Thoracic aorta endothelial cell (primary cell): Measurements from ENCODE around the genes GIGYF2 and NGEF.

DNA sequence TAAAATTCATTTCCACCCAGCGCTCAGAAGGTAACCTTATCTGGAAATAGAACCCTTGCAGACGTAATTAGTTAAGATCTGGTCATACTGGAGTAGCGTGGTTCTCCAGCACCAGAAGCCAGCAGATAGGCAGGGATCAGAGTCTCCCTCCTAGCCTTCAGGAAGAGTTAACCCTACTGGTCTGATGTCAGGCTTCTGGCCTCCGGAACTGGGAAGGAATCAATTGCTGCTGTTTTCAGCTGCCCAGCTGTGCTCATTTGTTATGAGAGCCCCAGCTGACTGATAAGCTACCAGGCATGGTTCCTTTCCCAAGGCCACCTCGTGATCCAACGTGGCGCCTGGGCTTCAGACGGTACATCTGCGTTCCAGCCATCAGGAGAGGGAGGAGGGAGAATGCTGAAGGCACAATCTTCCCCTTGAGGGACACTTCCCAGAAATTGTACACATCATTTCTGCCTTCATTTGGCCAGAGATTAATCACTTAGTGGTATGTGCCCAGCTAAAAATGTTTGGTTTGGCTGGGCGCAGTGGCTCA, 10.8 kb upstream of the ARMC9 start:
- CAGE, long polyA plus RNA: no peak

DNA sequence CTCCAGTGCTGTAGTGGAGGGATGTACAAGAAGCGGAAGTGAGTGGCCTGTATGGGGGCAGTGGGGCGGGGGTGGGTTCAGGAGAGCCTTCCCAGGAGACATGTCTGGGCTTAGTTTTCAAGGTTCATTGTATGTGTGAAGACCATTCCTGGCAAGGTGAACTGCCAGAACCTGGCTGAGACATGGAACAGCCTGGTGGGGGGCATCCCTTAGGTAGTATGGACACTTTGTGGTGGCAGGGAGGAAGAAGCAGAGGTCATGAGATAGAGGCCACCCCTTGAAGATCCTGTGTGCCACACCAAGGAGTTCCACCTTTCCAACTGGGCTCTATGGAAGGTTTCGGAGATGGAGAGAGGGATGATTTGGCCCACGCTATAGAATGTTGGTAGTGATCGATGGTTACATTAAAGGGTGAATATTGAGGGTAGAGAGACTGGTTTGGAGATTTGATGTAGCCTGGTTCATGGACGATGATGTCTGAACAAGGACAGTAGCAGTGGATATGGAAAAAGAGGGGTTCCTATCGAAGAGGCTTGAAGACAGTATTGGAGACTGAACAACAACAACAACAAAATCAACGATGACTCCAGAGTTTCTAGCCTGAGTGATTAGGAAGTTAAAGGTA, 82.8 kb downstream of the ARMC9 start:
- CAGE, long polyA plus RNA: no peak

GRCh38 chr2:231464556-231464682, 135 bp upstream of the NCL start:
- CAGE, long polyA plus RNA: no peak

GRCh38 chr2:231781974-231782321, 866 bp upstream of the PDE6D start:
- CAGE, long polyA plus RNA: no peak

DNA sequence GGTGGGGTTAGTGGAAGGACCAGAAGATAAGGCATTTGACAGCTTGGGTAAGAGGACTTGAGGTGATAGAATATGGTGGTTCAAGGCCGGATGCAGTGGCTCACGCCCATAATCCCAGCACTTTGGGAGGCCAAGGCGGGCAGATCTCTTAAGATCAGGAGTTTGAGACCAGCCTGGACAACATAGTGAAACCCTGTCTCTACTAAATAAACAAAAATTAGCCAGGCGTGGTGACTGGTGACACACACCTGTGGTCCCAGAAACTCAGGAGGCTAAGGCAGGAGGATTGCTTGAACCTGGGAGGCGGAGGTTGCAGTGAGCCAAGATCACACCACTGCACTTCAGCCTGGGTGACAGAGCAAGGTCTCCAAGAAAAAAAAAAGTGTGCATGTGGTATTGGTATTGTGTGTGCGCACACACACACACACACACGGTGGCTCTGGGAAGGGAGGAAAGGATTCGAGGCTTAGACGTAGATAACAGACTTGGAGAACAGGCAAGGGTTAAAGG, 173.0 kb downstream of the DIS3L2 start:
- CAGE, long polyA plus RNA: no peak

DNA sequence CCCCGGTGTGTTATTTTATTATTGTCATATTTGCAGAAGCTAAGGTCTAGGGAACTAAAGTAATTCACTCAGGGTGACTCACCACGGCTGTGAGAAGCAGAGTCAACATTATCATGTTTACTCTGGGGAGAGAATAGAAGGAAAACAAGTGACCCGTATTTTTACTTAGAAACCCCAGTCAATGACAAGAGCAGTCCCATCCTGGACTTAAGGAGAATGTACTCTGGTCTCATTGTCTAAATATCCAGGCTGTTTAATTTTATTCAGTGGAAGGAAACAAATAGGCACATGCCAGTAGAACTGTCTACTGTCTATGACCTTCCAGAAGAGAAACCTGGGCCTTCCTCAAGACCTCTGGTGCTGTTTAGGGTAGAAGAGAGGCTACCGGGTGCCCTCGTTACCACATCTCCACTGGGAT, 77.4 kb upstream of the ALPP start:
- CAGE, long polyA plus RNA: no peak

DNA sequence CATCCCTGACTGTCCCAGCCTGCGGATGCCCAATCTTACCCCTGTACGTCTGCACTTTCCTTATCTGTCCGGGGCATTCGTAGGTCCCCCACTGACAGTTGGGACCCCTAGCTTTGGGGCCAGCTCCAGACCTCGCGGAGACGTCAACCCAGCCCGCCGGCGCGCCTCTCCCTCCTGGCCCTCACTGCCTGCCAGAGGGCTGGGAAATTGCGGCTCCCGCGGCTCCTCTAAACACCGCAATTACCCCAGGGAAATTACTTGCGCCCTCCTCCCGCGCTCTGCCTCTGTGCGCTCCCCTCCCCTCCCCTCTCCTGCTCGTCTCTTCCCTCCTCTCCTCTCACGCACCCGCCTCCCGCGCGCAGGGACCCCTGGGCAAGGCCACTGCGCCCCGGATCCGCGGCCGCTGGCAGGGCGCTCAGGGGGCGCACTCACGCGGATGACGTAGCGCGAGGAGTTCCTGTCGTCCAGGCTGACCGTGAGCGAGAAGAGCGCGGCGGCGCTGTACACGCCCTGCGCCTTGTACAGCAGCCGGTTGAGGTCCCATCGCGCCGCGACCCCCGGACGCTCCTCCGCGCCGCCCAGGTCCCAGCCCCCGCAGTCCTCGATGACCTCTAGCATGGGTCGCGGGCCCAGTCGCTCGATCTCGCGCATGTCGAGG, 2.1 kb downstream of the ECEL1 start:
- CAGE, long polyA plus RNA: no peak

- CAGE, long polyA plus RNA: no peak
Measured at GRCh38 chr2:232502060-232502511, 14.5 kb upstream of the ECEL1 start.

DNA sequence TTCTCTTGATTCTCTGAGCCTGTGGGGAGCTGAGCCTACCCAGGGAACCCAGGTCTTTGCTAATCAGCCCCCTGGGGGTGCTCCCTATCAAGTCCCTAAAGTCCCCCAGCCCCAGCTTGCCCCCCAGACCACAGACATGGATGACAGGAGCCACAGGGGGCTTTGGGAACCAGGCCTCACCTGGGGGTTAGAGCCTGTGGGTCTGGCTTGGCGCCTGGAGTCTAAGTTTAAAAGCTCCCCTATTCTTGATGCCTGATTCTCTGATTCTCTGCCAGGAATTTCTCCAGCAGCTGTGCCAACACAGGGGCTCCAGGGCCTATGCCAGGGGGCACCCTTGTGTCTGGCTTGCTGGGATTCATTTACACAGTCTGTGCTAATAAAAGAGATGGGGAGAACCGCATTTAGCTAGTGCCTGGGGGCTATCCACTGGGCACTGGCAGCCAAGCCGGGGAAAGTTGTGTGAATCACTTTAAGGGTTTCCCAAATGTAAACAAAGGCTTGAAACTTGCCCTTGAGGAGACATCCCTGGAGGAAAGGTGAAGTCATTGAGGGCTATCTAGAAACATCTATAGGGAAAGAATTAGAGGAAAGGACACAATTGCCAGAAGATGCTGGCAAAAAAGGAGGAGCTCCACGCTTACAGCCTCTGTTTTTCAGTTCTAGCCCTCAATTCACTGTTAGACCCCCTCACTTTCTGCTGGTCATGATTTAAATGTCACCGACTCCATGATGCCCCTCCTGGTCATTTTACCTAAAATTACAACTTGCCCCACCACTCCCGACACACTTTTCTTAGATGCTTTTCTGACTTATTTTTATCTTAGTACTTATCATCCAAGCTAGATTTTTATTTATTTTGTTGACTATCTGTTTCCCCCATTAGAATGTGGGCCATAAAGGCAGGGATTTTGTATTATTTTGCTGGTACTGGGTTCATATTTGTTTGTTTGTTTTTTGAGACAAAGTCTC, 8.9 kb upstream of the EFHD1 start:
- CAGE, long polyA plus RNA: no peak

GRCh38 chr2:232648151-232648949, 14.9 kb downstream of the EFHD1 start:
- CAGE, long polyA plus RNA: no peak

GRCh38 chr2:232662557-232663101, 29.2 kb downstream of the EFHD1 start:
- CAGE, long polyA plus RNA: no peak

- CAGE, long polyA plus RNA: no peak
Measured at GRCh38 chr2:232696716-232697499, at the start of gene GIGYF2. GIGYF2 (plus strand) TSS chr2:232697331.

GRCh38 chr2:232790459-232791566, 14.4 kb upstream of the KCNJ13 start:
- CAGE, long polyA plus RNA: no peak

DNA sequence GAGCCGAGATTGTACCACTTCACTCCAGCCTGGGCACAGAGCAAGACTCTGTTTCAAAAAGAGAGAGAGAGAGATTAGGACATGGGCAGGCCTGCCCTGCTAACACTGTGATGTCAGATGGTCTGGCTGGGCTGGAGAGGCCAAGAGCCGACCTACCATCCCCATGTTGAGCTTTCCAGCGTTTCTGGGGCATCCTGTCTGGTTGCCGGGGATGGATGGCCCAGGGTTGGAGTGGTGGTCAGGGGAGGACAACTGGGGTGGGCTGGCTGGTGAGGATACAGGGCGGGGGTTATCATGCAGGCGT, 5.2 kb downstream of the SNORC start:
- CAGE, long polyA plus RNA: no peak

DNA sequence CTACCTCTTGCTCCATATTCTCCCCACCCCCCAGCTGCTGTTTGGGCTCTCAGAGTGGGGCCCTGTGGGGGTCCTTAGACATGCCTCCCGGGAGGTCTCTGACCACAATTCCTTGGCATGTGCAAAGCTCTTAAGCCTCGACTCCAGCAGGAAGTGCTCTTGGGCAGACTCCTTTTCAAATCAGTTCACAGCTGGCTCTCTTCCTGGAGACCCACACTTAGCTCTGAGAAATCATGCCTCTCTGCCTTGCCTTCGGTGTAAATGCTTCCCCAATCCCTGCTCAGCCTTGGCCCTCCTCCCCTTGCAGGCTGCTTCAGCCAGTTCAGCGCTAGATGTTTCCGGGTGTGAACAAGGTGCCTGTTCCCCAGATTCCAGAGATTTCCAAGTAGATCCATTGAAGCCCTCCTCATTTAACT, 46.9 kb downstream of the NGEF start:
- CAGE, long polyA plus RNA: no peak

DNA sequence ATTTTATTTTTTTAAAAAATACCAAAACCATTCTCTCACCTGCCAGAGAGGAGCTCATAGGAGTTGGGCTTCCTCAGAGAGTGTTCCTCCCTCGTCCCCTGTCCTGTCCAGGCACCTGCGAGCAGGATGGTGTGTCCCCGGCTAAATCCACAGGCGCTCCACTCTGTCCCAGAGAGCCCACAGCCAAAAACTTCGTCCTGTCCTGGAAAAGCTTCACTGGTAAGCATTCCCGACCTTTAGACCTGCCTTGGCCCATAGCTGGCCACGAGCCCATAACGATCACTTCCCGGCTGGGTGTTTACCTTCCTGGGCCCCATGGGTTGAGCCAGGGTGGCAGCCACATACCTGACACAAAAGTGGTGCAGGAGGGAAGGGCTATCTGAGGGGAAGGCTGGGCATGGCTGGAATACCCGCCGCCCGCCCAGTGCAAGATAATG, at the start of gene NGEF:
Gene NGEF (minus strand): TSS at position 228 of the 437 bp plus-strand sequence.
- CAGE, long polyA plus RNA: no peak

DNA sequence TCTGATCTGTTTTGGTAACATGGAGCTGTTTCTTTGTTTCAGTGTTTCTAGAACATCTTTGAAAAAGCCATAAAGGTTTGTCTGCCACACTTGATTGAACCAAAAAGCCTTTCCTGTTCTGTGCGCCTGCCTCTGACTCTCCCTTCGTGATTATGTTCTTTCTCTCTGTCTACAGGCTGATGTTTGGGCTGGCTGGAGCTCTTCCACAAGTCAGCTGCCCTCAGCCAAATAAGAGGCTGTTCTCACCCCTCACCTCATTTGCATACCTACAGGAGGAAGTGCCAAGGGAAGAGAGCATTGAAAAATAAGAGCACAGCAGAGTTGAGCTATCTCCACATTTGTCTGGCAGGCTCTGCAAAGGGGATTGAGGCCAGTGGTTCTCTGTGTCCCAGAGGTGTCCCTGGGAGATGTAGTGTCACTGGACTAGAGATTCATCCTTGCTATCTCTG, 15.8 kb downstream of the INPP5D start:
- CAGE, long polyA plus RNA: no peak

DNA sequence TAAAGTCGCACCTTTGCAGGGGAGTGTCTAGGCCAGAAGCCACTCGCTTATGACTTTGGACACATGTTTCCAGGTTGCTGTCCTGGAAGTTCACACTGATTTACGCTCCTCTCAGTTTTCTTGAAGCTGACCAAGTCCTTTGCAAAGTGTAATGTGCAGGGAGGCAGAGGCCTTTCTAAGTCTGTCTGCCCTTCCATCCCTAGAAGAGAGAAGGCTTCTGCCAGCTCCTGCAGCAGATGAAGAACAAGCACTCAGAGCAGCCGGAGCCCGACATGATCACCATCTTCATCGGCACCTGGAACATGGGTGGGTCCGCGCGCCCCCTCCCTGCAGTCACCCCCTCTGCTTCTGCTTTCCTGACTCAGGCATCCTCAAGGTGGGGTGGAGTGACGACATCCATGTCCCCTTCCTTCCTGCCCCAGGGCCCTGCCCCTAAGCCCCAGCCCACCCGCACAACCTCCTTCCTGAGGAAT, 89.9 kb upstream of the ATG16L1 start:
- CAGE, long polyA plus RNA: no peak

DNA sequence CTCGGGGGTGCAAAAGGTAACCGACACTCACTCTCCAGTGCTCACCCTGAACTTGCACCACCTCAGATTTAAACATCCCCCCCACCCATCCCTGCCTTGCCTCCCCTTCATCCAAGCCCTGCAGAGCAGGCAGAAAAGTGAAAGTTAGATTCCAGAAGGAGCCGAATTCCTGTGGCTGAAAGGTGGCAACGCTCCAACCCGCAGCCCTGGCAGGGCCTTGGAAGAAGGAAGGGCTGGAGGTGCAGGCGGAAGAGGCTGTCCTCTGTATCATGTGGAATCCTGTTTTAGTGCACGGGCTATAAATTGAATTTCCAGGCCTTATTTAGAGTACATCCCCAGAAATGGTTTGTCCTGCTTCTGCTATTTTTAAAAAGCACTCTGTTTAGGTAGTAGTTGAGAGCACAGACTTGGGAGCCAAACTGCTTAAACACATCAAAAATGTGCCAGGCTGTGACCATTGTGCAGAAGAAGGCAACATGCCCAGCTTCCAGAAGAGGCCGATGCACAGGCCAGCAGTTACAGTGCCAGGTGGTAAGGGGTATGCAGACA, 40.2 kb upstream of the ATG16L1 start:
- CAGE, long polyA plus RNA: no peak

- CAGE, long polyA plus RNA: no peak
Measured at GRCh38 chr2:233329551-233329951, 21.9 kb downstream of the SAG start.